RPMI7951 (cell line): ENCODE measurements around the gene SRGAP1.

DNA sequence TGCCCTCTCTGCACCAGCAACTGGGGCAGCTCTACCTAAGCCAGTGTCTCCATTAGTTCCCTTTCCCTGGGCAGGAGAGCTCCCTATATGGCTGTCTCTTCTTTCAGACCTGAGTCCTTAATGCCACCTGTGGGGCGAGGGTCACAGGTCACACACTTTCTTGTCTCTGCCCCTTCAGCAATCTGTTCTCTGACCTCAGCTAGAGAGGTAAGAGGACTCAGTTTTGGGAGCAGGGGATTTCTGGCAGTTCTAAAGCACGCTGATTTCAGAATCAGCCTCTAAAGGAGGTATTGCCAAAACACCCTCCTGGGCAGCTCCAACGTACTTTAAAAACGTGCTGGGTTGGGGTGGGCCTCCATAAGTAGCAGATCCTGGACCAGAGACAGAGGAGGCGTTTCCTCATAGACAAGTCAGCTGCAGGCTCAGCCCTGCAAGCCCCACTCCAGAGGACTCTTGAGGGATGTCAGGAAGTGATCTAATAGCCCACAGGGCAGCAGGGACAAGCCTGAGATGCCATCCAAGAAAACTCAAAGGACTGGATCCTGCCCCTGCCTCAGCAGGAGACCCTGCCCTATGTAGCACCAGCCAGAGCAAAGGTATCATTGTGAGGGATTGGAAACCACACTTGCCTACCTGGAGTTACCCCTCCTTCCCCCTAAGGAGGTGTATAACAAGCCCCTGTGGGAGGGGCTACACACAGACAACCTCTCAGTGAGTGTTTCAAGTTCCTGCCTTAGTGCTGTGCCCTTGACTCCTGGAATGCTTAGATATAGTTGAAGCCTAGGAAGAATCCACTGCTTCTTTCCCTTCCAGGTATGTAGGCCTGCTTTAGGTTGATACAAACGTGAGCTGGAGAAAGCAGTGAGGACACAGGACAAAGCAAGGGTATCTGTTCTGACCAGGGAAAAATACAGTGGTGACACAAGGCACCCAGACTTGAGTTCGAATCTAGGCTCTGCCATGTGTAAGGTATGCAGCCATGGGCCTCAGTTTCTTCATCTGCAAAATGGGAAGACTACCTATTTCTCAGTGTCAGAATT, 8.4 kb downstream of the CTDSP2 start:
- RAMPAGE, long total RNA = no peak

GRCh38 chr12:57847103-57847407, 526 bp upstream of the CTDSP2 start:
- RAMPAGE, long total RNA = no peak

GRCh38 chr12:57868717-57869745, 22.5 kb upstream of the CTDSP2 start:
- RAMPAGE, long total RNA = no peak

DNA sequence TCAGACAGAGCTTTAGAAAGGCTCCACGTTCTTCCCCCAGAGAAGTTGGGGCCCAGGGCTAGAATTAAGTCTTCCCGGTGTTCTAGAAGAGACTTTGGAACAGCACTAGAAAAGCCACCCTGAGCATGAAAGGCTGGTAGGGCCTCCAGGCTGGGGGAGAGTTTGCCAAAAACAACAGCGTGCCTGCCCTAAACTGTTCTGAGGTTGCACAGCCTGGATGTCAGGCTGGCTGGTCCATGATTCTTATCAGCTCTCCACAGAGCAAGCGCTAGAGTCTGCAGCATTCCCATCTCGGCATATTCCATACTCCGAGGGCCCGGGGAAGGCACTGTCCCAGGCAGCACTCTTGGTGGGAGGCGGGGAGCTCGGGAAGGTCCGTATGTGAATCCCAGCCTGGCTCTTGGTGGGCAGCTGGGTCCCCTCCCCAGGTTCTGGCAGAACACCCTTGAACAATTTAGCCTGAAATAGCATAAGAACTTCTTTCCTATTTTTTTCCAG, 41.5 kb upstream of the CTDSP2 start:
- RAMPAGE, long total RNA = no peak

DNA sequence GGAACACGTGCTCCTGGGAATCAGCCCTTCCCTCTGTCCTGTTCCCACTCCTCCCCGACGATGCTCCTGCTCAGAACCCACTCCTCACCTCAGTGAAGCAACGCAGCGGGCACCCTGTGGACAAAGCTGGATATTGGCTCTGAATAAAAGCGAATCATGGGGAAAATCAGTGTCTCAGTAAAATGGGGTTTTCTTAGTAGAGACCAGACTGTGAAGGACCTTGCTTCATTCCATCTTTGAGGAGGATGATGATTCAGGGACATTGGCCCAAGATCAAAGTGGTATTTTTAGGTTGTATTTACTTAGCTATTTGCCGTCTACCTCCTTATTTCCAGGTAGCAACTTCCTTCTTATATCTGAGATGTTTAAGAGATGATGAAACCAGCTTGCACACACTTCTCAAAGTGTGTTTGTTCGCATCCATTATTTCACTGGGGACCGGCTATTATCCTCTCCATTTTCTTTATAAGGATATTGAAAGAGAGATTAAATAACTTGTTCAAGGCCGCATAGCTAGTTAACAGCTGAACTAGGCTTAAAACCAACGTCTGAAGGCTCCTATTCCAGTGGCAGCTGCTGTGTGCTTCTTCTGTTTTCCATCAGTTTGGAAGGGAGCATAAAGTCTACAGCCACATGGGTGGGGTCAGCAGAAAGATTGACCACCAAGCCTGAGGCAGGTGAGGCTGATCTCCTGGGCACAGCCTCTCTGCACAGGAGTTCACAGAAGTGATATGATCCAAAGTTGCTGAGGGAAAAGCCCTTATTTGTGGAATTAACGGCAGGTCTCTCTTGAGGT, 44.0 kb upstream of the CTDSP2 start:
- RAMPAGE, long total RNA = no peak

DNA sequence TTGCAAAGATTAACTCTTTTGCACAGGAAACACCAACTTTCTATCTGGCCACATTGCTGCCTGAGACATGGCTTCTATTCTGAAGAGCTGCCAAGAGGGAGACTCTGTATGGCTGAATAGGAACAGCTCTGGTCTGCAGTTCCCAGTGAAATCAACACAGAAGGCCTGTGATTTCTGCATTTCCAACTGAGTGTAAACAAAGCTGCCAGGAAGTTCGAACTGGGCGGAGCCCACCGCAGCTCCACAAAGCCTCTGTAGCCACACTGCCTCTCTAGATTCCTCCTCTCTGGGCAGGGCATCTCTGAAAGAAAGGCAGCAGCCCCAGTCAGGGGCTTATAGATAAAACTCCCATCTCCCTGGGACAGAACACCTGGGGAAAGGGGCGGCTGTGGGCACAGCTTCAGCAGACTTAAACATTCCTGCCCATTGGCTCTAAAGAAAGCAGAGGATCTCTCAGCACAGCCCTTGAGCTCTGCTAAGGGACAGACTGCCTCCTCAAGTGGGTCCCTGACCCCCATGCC, 484.7 kb downstream of the ATP23 start:
- RAMPAGE, long total RNA = no peak

DNA sequence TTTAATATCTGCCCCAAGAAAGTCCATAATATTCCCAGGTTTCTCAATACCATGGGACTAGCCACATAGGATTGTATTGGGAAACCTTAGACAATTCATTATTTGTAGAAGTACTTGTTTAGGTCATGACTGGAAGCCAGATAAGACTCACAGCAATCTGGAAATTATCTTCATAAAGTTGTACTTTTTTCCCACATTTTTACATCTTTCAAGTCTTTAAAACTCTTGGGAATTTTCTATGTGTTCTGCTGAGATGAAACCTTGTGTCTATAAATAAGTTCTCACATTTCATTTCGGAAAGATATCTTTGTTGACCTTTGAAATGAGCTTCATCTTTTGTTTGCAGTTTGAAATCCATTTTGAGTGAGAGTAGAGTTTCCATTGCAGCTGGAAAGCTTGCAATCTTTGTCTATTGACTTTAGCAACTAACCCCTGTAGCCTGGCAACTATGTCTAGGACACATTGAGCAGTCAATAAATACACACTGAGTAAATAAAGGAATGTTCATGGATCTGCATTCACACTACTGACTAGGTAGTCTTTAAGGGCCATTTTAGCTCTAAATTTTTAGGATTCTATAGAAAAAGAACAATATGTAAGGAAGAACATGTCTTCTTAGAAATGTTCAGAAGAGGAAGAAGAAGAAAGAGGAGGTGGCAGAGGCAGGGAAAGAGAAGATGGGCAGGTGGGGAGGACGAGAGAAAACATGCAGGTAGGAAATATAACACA, 154.4 kb downstream of the LRIG3 start:
- RAMPAGE, long total RNA = no peak

DNA sequence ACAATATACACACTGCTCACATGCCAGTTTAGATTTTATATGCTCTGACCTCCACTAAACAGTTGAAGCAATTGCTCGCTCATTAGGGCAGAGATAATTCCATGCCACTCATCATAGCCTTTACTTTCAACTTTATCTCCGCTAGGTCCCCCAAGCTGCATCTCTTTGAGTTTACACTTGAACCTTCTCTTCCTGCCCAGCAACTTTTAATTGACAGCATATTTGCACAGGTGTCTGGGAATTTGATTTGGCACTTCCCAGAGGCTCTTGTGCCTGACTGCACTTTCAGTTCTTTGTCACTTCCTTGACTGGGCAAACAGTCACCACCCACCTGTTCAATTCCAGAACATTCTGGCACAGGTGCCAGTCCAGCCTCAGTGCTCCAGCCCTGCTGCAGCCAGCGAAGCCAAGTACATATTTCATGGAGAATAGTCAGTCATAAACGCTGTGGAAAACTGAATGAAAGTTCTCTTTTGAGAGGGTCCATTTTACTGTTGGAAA, 110.1 kb upstream of the LRIG3 start:
- RAMPAGE, long total RNA = no peak

DNA sequence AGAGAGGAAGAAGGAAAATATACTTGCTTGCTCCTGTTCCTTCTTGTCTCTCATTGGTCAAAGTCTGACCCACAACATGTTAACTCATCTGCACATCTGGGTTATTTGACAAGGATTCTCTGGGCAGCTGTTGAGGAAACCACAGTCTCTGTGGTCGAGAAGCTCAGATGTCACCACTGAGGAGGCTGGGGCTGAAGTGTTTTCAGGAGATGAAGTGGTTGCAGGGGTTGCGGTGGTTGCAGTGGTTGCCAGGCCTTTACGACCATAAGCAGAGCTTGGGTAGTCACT, 265.0 kb upstream of the LRIG3 start:
- RAMPAGE, long total RNA = no peak

GRCh38 chr12:59751902-59752847, 156.3 kb downstream of the SLC16A7 start:
- RAMPAGE, long total RNA = no peak

GRCh38 chr12:62465976-62466434, 621 bp upstream of the MON2 start:
- RAMPAGE, long total RNA = no peak

- RAMPAGE, long total RNA = no peak
Observed at GRCh38 chr12:62481634-62482449, 15.2 kb downstream of the MON2 start.

DNA sequence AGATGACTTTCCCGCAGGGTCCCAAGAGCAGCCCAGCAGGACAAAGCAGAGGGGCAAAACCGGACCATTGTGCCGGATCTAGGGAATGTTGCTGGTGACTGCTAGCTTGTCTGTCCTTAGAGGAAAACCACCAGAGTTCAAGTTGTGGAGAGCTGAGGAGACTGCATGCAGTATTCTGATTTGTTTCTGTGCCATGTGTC, 162.9 kb downstream of the MON2 start:
- RAMPAGE, long total RNA = no peak

DNA sequence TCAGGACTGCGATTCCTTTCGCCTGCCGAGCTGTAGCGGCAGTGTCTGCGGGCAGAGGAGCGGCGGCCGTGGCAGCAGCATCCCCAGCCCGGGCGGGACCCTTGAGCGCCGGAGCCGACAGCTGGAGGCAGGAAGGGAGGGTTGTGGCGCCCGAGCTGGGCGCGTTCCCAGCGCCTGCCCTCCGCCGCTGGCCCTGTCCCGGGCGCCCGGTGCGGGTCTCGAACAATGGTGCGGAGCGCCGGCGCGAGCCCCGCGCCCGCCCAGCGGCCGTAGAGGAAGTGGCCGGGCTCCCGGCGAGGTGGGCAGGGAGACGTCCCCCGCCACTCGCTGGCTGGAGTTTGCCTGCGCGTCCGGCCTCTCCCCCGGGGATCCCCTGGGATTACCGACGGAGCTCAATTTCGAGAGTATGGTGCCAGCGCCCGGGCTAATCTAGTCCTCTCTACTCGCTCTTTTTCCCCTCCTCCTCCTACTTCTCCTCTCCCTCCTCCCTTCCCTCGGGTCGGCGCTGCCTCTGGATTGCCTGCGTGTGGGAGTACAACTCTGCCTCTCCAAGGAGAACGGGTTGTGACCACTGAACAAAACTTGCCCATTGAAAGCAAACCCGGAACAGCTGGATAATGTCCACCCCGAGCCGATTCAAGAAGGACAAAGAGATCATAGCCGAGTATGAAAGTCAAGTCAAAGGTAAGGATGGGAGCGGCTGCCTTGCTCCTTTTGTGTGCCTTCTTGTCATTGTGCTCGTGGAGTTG, at the start of gene SRGAP1:
Gene SRGAP1 (plus strand): TSS at position 501 of the 749 bp plus-strand sequence.
- RAMPAGE, long total RNA = no peak

GRCh38 chr12:63846187-63846625, 1.7 kb downstream of the SRGAP1 start:
- RAMPAGE, long total RNA = no peak

- RAMPAGE, long total RNA = no peak
Observed at GRCh38 chr12:63944832-63945361, 100.4 kb downstream of the SRGAP1 start.

- RAMPAGE, long total RNA = no peak
Observed at GRCh38 chr12:63955648-63956356, 111.3 kb downstream of the SRGAP1 start.

DNA sequence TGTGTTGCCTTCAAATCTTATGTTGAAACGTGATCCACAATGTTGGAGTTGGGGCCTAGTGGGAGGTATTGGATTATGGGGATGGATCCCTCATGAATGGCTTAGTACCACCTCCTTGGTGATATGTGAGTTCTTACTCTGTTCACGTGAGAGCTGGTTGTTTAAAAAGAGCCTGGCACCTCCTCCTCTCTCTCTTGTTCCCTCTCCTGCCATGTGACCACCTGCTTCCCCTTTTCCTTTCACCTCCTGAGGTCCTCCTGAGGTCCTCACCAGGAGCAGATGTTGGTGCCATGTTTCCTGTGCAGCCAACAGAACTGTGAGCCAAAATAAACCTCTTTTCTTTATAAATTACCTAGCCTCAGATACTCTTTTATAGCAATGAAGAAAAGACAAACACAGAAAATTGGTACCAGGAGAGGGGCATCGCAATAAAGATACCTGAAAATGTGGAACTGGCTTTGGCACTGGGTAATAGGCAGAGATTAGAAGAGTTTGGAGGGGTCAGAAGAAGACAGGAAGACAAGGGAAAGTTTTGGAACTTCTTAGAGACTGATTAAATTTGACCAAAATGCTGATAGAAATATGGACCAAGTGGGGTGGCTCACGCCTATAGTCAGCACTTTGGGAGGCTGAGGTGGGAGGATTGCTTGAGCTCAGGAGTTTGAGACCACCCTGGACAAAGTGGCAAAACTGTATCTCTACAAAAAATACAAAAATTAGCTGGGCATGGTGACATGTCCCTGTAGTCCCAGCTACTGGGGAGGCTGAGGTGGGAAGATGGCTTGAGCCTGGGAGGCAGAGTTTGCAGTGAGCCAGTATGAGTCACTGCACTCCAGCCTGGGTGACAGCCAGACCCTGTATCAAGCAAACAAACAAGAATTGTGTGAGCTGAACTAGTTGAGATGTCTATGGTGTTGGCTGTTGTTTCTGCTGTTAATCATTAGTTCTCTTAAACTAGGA, 23.3 kb downstream of the RASSF3 start:
- RAMPAGE, long total RNA = no peak

GRCh38 chr12:64699619-64700116, 59.5 kb downstream of the GNS start:
- RAMPAGE, long total RNA = no peak

GRCh38 chr12:65646384-65646754, 177.9 kb upstream of the HMGA2 start:
- RAMPAGE, long total RNA = no peak